Hematopoietic multipotent progenitor cell (in vitro differentiated cells): ENCODE measurements around a stretch of chr1.

DNA sequence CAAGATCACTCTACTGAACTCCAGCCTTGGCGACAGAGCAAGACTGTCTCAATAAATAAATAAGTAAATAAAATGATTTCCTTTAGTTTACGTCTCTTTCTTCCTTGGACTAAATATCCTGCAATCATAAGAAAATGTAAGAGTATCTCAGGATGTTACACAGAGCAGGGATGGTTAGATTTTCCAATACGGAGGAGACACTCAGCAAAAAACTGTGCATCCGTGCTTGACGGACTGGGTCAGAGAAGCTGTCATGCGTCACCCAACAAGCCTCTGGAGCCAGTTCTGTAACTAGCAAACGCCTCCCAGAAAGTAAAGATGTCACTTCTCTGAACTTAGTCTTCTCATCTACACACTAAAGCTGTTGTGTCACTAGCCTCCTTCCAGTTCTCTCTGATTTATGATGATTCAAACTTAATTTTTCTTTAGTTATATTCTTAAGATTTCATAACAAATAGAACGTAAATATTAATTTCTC is 3.4 kb downstream of the CFHR4 start:
- CAGE, long polyA plus RNA = no peak

DNA sequence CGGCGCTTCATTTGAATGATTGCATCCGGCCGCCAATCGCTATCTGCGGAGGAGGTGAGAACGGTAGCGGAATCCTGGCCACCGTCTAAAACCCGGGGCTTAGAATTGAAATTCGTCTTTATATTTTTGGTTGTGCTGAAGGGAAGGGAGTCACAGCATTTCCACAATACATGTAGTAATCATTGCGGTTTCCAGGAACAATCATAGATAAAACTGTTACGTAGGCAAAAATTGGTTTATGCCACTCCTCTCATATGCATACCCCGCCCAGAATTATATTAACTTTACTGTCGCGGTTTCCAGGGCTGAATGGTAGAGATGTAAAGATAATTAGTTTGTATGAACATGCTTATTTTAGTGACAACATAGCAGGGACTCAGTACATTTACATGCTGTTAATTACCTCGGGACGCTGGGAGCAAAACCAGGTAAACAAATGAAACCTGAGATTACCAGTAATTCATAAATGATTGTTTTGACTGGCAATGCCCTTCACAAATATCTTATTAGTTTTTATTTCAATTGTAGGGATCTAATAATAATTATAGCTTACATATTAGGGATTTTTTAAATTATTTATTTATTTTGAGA is 393 bp upstream of the ASPM start:
- CAGE, long polyA plus RNA = no peak

DNA sequence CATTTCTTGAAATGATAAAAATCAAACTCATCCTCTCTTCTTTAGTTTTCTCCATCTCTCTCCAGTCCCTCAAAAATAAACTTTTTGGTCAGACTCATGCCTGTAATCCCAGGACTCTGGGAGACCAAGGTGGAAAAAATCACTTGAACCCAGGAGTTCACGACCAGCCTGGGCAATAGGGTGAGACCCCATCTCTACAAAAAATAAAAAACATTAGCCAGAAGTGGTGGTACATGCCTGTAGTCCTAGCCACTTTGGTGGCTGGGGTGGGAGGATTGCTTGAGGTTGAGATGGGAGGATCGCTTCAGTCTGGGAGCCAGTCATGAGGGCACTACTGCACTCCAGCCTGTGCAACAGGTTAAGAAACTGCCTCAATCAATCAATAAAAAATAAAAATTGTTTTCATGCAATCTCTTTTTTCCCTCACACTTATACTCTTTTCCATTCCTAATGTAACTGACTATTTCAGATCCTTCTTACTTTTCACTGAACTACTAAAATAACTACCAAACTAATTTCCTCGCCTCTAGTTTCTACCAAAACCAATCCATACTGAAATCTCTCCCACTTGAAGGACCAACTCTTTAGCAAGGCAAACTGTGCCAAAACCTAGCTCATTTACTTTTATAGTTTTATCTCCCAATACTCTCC is 71.3 kb downstream of the DENND1B start:
- CAGE, long polyA plus RNA = no peak

DNA sequence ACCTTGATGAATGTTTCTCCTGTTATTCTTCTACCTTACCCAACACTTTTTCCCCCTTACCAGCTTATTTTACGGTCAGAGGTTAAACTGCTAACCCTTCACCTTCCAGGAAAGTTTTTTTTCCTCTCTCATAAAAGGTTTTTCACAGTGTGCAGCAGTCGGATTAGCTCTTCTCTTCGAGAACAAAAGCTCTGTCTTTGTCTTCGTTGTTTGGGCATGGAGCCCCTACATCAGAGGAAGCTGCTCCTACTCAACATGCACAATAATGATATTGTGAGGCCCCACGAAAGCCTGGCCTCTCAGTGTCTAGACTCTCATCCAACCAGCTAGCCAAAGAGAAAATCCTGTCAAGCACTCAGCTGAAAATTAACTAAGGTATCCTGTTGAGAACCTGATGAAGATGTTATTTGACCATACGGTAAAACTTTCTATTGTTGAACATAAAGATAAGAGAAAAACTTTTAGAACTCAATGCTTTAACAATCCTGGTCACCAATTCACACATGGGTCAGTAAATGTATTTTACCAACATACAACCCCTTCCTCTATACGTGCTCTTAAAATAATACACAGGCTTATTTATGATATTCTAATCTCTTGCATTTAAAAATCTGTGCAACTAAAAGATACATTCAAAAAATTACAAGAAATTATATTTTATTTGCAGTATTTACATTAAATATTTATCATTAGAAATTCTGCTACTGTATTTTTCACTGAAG is 41.8 kb downstream of the DENND1B start:
- CAGE, long polyA plus RNA = no peak

- CAGE, long polyA plus RNA = no peak
These were observed 8.3 kb upstream of the DENND1B start for GRCh38 chr1:197783515-197784029.

GRCh38 chr1:197802071-197802401 is 26.8 kb upstream of the DENND1B start:
- CAGE, long polyA plus RNA = no peak

DNA sequence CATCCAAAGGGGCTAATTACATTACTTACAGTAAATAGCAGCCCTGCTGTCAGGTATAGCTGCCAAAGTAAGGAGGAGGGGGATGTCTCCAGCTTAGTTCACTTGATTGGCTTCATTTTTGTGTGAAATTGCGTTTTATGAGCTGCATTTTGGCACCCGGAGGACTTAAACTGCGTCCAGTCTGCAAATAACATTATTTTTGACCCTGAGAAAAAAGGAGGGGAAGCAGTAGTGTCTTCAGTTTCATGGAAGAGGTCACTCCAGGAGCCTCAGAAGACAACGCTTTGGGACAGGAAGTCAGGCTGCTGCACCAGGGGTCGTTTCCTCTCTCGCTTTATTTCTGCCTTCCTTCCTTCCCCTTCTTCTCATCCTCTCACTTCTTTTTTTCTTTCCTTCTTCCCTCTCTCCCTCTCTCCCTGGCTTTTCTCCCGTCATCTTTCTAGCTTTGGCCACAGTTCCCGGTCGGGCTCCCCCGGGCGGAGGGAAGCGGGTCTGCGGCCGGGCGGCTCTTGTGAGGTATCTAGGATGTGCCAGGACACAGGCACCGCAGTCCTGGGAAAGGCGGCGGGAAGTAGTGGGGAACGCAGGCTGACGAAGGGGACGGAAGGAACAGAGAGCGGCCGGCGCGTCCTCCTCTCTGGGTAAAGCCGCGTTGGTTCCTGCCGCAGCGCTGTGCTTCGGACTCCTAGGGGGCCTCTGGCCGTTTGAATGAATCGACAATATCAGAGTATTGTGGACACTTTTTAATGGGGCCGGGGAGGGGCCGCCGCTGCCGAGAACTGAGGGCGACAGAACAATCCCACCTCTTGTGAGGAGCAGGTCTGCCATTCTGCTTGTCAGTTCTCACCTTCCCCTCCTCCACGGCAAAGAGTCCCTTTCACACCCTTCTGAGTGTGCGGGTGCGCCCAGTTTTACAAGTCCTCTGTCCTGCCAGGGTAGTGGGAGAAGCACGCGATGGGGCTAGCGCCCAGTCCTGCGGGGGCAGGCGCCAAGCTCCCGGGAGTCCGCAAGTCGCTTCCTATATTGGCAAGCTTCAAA is 1.4 kb upstream of the LHX9 start:
- CAGE, long polyA plus RNA = no peak

DNA sequence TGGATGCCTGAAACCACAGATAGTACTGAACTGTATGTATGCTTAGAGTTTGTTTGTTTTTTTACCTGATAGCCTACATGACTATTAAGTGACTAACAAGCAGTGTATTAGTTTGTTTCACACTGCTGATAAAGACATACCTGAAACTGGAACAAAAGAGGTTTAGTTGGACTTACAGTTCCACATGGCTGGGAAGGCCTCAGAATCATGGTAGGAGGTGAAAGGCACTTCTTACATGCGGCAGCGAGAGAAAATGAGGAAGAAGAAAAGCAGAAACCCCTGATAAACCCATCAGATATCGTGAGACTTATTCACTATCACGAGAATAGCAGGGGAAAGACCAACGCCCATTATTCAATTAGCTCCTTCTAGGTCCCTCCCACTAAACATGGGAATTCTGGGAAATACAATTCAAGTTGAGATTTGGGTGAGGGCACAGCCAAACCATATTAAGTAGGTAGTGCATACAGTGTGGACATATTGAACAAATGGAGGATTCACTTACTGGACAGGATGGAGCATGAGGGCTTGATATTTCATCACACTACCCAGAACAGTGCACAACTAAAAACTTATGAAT is 78.4 kb downstream of the LHX9 start:
- CAGE, long polyA plus RNA = no peak

GRCh38 chr1:198120860-198121559 is 35.8 kb upstream of the NEK7 start:
- CAGE, long polyA plus RNA = no peak

- CAGE, long polyA plus RNA = no peak
These were observed 5.8 kb downstream of the NEK7 start for GRCh38 chr1:198162432-198163219.

DNA sequence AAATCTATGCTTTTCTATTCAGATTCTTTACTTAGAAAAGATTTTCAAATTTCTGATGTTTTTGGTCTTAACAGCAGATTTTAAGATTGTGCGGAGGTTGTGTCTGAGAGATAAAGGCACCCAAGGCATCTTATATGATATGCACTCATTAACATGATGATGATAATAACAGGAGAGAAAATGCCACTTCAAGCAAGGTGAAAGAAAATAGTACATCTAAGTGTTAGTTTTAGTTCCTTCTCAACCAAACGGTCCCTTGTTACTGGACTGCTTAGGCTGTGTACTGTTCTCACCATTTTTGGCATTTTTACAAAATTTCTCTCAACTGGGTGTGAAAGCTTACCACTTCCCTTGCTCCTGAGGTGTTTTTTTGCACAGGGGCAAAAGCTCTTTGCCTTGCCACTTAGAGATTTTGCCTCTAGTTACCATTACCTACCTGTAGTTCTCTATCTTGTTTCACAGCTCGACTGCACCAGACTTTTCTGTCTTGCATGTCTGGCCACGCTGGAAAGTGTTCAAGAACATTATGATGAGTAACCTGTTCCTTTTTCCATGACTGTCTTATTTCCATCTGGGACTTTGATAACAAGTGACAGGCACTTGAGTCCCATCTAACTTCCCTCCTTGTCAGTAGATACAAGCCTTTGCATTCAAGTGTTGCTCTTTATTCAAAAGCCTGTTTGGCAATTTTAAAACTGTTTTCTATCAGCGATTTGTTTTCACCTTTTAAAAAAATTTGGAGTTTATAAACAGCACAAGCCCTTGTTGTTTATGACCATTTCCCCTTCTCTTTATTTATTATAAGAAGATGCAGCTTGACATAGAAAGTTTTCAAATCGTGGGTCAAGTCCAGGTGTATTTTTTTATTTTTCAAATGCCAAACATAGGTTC is 10.7 kb downstream of the NEK7 start:
- CAGE, long polyA plus RNA = no peak

- CAGE, long polyA plus RNA = no peak
These were observed 96.9 kb downstream of the NEK7 start for GRCh38 chr1:198253543-198254270.

DNA sequence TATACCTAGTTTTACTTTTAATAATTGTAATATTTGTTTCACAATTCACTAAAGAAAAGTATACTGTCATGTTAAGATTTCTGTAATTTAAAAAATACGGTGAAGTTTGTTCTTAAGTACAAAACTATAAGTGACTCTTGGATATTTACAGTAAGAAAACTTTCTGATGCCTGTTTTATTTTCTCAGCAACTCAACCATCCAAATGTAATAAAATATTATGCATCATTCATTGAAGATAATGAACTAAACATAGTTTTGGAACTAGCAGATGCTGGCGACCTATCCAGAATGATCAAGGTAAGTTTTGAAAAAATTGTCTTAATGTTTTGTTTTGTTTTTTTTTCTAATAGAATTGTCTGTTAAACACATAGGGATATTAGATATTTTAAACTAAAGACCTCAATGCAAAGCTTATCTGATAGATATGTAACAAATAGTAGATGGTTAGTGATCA is 107.2 kb downstream of the NEK7 start:
- CAGE, long polyA plus RNA = no peak

DNA sequence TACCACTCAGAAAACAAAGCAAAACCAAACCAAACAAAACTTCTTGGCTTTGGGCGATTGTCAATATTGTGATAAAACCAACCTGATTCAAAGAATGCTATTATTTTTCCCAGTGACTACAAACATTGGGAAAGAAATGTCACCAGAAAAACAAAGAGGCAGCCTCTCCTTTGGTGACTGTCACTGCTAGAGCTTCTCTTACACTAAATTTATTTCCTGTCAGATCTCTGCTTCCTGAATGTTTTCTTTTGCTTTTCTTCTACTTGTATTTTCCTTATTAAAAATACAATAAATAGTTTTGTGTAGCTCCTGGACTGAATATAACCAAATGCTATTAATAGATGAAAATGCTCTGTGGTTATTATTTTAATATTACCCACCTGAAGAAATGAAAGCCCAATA is 5.7 kb downstream of the ATP6V1G3 start:
- CAGE, long polyA plus RNA = no peak

DNA sequence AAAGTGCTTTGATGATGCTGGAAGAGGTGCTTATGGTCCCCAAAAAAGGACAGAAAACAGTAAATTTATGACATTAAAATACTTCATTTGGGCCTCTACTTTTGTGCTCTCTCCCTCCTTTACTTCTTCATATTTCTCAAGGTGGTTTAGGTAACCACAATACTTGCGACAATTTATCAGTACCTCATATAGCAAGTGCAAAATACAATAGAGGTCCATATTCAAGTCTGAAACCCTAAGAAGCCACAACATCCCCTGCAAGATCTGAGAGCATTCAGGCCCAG is 24.2 kb upstream of the ATP6V1G3 start:
- CAGE, long polyA plus RNA = no peak

DNA sequence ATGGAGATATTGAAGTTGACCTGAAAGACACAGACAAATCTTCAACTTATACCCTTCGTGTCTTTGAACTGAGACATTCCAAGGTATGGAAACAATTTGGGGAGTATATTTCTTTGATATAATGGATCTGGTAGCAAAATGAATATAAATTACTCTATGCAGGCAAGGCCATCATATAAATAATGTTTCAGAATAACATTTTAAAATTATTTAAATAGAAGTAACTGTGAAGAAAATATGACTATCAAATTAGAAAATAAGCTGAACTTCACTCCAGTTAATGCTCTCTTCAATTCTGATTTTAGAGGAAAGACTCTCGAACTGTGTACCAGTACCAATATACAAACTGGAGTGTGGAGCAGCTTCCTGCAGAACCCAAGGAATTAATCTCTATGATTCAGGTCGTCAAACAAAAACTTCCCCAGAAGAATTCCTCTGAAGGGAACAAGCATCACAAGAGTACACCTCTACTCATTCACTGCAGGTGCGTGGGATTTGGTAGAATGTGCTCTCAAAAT is 113.5 kb downstream of the PTPRC start:
- CAGE, long polyA plus RNA = no peak

DNA sequence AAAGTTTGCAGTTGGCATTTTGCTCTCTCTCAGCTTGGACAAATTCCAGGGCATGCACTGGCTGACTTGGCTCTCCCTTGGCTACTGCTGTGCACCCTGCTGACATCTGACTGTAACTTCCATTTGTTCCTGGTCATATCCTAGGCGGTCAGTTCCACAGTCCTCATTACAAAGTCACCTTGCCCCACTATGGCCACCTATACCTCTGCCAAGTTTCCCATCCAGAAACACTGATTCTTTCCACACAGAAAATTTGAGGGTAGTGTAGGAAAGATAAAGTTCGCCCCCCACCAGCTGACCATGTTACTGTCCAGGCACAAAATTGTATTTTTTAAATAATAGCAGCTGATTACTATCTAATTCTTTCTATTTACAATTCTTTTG is 380.6 kb upstream of the NR5A2 start:
- CAGE, long polyA plus RNA = no peak

DNA sequence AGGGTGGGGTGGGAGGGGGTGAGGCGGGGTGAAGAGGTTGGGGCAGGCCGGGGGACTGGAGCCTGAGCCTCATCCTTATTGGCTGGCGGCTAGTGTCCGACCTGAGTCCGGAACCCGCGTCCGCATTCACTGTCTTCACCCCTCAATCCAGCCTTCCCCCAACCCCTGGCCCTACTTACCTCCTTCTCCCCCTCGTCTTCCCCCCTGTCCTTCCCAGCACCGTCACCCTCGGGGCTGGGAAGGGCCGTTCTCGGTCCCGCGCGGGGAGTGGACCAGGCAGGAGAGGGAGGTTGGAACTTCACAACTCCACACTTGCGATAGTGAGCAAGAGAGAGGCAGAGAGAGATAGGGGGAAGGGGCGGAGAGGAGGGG is 11.3 kb downstream of the NR5A2 start:
- CAGE, long polyA plus RNA = no peak

- CAGE, long polyA plus RNA = no peak
These were observed 76.7 kb downstream of the NR5A2 start for GRCh38 chr1:200104341-200104562.

DNA sequence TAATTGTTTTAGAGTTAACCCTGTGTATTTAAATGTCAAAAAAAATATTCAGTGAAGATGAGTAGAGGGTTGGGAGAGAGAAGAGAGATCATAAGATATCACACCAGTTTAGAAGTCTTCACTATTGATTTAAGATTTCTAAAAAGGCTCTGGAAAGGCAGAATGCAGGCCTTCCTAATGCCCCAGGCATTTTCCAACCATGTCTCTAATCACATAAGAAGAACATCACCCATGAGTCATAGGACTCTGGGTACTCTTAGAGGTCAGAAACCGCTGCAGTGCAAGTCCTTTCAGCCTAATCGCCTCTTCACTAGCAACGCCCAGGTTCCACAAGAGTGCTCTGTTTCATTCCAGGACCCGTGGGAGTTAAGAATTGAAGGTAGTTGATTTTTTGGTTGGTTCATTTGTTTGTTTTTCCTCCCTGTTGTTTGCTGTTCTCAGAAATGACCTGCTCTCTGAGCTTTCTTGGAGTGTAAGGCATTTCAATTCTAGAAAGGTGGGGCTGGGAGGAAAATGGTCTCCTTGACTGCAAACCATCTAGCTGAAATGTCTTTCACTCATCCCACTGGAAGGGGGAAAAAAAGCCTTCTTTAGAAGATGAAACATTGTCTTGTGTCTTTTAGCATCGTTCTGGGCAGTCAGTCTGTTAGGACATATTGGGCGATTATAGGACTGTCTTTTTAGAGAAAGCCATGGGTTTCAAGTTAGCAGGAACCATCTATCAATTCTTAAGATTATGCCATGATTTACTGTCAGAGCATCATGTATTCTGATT is 123.3 kb downstream of the NR5A2 start:
- CAGE, long polyA plus RNA = no peak